Right cardiac atrium (tissue), 1 donor: ENCODE results near the gene ELAPOR1.

DNA sequence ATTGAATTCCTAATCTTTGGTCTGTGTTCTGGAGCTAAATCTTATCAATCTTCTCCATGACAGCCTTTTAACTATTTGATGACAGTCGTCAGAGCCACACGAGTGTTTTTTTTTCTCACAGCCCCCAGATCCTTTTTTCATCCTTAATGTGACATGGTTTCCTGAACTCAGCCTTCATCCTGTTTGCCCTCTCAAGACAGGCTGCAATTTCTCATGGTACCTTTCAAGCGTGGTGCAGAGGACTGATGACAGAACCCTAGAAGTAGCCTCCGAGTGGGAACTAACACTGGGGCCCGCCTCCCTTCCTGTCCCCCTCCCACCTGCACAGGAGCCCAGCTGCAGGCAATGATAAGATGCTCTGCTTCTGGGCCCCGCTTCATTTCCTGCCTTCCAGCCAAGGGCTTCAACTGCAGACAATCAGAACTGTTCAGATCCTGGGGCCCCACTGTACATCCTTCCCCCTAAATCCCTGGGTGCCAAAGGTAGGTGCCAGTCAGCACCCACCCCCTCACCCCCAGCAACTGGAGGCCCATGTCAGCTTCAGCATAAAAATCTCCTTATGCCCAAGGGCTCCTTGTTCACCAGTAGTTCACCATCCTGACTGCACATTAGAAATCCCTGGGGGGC lies 114.6 kb upstream of the VAV3 start:
- PRO-cap: no peak

DNA sequence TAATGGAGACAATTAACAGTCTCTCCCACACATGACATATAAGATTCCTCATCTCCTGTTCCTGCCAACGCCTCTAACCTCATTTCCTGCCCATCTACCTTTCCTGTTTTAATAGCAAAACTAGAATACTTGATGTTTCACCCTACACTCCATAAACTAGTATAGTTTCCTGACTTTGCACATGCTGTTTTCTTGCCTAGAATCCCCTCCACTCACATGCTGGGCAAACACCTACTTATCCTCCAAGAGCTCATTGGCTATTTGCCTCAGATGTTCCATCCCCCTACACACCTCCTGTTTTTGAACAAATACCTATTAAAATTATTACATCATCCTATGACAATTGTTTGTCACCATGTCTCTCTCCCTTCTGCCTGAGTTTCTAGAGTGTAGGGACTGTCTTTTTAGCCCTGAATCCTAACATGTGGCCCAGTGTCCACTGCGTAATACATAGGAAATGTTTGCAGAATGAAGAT lies 117.1 kb downstream of the SLC25A24 start:
- PRO-cap: no peak

- PRO-cap: no peak
These were observed 94.0 kb downstream of the SLC25A24 start for GRCh38 chr1:108106185-108106580.

- PRO-cap: no peak
These were observed 92.5 kb downstream of the SLC25A24 start for GRCh38 chr1:108107606-108107985.

GRCh38 chr1:108698256-108699045 lies 6.3 kb downstream of the PRPF38B start:
- PRO-cap: no peak

GRCh38 chr1:108888784-108889447 lies 12.1 kb downstream of the GPSM2 start:
- PRO-cap: no peak

DNA sequence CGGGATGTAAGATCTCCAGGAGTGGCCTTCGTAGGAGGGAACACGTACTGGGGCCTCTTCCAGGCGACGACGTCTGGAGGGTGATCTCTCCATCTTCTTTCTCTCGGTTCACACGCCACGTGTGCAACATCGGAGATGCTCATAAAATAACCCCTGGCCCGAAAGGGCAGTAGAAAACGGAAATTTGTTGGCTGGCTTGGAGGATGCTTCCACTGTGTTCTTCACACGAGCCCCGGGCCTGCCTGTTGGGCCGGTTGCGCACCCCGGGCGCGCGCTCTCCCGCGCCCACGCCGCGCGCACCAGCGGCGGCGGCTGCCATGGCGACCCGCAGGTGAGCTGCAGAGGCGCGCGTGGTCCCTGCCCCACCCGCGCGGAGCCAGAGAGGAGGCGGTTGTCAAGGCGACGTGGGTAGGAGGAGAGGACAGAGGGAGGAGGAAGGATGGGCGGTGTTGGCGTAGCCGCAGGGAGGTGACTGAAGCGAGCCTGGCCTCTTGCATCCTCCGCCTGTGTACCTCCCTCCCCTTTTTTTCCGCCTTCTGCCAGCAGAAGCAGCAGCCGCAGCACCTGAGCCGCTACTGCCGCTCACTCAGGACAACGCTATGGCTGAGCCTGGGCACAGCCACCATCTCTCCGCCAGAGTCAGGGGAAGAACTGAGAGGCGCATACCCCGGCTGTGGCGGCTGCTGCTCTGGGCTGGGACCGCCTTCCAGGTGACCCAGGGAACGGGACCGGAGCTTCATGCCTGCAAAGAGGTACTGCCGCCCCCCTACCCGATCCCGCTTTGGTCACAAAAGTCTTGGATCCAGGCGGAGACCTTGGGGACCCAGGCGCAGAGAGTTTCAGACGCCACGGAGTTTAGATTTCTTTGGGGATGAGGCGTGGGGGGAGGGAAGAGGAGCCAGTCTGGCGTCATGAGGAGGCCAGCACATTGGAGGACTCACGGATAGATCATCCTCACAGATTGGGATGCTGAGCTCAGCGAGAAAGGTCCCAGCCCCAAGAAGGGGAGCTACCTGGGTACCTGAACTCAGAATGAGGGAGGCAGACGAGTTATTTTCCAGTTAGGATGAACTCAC lies at the start of gene ELAPOR1:
Gene ELAPOR1, plus strand, starts transcription at position 531 of the 1,076 bp plus-strand sequence.
- PRO-cap: no peak

DNA sequence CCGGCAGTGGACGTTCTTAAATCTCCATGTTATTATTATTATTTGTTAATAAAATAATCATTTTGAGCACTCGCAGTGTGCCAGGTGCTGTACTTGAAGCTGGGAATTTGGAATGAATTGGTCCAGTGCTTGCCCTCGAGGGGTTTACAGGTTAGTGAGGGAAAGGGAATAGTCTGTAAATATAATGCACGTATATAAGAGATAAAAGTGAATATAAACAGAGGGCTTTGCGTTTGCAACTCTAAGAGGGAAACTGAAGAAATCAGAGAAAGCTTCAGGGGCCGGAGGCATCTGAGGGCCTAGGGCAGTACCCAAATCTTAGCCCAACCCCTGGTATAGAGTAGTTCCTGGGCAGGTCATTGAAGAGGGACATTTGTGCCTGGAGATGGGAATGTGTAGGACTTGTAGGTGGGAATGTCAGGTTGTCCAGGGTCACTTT lies 17.6 kb downstream of the ELAPOR1 start:
- PRO-cap: no peak

GRCh38 chr1:109186720-109187259 lies 26.9 kb upstream of the SARS1 start:
- PRO-cap: no peak

DNA sequence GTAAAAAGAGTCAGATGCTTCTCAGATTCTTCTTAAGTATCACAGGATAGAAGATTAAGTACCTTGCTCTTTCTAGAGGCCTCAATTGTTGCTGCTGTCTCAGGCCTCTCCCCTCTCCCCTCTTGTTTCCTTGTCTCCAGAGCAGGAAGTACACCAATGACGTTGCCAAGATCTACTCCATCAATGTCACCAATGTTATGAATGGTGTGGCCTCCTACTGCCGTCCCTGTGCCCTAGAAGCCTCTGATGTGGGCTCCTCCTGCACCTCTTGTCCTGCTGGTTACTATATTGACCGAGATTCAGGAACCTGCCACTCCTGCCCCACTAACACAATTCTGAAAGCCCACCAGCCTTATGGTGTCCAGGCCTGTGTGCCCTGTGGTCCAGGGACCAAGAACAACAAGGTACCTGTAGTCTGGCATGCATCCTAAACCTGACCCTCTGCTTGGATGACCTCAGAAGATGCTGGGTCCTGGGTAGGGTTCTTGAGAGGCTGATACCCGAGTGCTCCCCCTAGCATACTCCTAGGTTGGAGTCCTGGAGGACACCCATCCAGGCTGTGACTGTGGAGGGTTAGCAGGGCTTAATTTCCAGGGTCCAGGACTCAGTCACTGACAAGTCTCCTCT lies 21.1 kb upstream of the SARS1 start:
- PRO-cap: no peak

GRCh38 chr1:109213425-109213683 lies 364 bp upstream of the SARS1 start:
- PRO-cap: no peak

- PRO-cap: bidirectional peak, plus-strand start at chr1:109214401, minus-strand start at chr1:109214335; bidirectional peak, plus-strand start at chr1:109214942, minus-strand start at chr1:109214939
These were observed 765 bp downstream of the SARS1 start for GRCh38 chr1:109214242-109215123.

- PRO-cap: no peak
These were observed 2.6 kb downstream of the CELSR2 start for GRCh38 chr1:109251624-109252752.

DNA sequence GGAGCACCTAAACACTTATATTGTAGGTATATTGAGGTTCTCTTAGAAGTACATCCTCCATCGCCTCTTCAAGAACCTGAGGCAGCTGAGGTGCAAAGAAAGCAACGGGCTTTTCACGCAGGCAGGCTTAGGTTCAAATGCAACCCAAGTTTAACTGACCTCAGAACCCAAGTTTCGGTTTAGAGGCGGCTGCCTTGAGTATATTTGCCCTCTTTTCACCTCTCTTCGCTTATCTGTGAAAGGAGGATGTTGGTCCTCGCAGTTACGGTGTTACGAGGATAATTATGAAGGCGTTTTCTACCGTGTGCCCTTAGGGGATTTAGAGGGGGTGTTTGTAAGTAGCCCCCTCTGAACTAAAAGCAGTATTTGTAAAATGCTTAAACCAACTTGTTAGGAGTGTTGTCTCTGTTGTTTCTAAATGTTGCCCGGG lies 690 bp upstream of the PSRC1 start:
- PRO-cap: no peak

GRCh38 chr1:109309549-109310852 lies 3.2 kb upstream of the MYBPHL start:
- PRO-cap: no peak

DNA sequence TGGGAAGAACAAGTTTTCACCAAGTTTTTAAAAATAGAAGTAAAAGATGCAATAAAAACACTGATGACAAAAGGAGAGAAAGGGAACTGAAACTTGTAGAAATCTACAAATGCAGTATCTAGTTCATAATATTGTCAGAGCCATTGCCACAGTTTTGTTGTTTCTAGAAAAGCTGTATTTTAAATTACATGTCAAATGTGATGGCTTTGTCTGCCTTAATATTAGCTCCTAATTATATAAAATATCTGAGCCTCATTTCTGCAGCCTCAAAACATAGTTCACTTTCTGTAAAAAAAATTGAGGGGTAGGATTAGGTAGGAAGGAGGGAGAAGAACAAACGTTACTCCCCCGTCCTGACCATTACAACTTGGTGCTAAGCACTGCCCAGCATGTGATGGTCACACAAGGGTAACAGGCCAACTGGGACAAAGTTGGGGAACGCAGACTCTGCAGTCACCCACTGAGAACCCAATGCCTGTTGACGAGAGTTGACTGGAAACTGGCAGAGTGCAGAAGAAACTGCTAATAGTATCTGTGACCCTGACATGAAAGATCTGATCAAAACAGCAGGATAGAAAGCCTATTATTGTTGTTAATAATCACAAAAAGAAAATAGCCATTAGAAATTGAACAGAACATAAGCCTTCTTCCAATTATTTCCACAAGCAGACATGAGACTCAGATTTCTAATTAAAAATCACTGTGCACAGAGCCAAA lies 5.7 kb downstream of the SORT1 start:
- PRO-cap: no peak

GRCh38 chr1:109396005-109396658 lies 1.6 kb downstream of the SORT1 start:
- PRO-cap: no peak

DNA sequence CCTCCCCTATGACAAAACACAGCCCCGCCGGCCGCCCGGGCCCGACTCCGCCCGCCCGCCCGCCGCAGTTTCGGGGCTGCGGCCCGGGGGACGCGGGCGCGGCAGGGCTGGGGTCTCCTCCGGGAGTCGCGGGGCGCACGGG lies 465 bp downstream of the SORT1 start:
- PRO-cap: no peak

DNA sequence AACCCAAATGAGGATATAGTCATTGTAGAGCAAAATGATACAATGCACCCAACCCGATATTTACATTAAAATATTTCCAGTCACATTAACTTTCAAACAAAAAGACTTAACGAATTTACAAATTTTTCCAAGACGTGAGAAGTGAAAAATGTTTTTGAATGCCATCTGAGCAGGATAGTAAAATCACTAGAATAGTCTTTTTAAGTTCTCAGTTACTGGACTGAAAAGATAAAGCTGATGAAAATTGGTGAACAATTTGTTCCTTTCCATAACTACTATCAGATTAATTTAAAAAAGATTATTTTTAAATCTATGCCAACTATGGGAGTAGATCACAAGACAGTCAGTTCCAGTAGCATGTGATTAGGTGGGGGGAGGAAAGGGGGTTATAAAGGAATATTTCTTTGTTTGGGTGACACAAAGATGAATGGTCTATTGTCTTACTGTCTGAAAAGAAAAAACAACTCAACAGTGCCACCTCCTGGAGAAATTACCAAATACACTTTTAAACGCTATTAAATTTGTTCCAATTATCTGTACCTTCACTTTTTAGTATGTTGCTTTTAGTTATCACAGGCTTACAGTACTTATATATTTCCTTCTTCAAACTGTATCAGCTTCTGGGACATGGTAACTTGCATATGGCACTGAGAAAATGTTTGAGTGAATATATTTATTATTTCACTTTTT lies 1.5 kb upstream of the SORT1 start:
- PRO-cap: no peak

DNA sequence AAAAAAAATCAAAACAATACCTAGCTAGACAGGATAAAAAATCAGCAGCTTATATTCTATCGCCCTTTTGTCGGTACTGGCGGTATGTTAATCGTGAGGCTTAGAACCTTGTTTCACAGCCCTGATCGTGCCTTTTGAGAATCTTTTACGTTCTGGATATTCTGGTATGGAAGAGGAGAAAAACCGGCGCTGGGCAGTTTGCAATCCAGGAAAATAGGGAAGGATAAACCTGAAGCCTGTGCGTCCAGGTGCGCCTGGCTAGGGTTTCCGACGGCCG lies 308 bp upstream of the SYPL2 start:
- PRO-cap: no peak